Suprapubic skin (tissue), 4 donors: ENCODE measurements around the genes ESRRA, SNX15 and SAC3D1.

DNA sequence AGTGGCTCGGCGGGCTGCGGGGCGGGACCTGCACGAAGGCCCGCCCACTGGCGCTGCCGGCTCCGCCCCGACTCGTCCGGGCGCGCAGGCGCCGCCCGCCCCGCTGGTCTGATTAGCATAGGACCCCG lies 111 bp upstream of the ESRRA start:
- PRO-cap = no peak
- RAMPAGE, long total RNA, 4 experiments = no peak in any of the 4 experiments

GRCh38 chr11:64305477-64305632 lies at the start of gene ESRRA:
Gene ESRRA (plus strand): TSS chr11:64305524.
- PRO-cap = bidirectional peak, plus-strand start at chr11:64305524, minus-strand start at chr11:64305189
- RAMPAGE, long total RNA, 4 experiments = no peak in any of the 4 experiments

GRCh38 chr11:64319251-64319859 lies 1.4 kb downstream of the PRDX5 start:
- PRO-cap = no peak
- RAMPAGE, long total RNA, 4 experiments = start-site peak on the plus strand in 1 of 4 experiments, at chr11:64319501-64319888 at its widest, 75 reads per replicate

- PRO-cap = no peak
- RAMPAGE, long total RNA, 4 experiments = no peak in any of the 4 experiments
Measured at GRCh38 chr11:64321330-64322127, 3.6 kb downstream of the PRDX5 start.

- PRO-cap = no peak
- RAMPAGE, long total RNA, 4 experiments = no peak in any of the 4 experiments
Measured at GRCh38 chr11:64356957-64357508, 1.9 kb upstream of the RPS6KA4 start.

DNA sequence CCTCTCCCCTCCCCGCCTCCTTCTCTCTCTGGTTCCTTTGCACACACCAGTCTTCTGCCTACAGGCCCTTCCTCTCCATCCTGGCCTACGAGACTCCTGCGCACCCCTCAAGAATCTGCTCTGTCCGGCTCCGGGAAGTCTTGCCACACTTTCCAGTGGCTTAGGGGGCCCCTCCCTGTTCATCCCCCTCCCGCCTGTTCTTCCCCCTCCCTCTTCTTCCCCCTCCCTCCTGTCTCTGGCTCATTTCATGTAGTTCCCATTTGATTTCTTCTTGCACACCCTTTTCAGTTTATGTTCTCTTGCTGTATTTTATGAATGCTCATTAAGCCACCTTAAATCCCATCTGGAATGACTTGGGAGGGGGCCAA lies 50.8 kb downstream of the RPS6KA4 start:
- PRO-cap = no peak
- RAMPAGE, long total RNA, 4 experiments = no peak in any of the 4 experiments

- PRO-cap = no peak
- RAMPAGE, long total RNA, 4 experiments = no peak in any of the 4 experiments
Measured at GRCh38 chr11:64447739-64448717, 89.1 kb downstream of the RPS6KA4 start.

DNA sequence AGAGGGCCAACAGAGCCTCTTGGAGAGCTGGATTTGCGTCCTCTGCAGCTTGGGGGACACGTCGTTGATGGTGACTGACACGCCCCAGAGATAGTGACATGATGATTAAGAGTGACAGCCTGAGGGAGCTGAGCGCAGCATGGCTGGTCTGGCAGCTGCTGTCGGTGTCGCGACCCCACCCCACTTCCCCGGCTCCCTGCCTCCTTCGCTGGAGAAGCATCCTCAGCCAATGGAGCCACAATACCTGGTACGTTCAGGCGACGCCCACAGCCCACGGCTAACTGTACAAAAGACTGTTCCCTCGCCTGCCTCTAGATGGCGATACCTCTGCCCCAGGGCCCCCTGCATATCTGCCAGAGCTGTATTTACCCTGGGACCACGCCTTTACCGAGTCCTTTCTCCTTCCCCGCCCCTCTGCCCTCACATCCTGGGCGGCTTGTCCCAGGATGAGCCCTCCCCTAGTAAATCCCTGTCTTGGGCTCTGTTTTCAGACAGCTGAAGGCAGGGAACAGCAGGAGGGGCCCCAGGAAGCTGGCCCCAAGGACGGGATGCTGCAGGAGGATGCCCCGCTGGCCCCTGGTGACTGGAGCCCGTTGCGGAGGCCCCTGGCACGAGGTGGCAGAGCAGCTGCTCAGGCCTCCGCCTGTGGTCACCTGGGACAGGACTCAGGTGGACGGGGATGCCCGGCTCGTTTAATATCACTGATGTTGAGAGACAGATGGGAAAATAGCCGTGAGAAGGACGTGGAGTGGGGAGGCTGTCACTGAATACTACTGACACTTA lies 90.6 kb downstream of the RPS6KA4 start:
- PRO-cap = no peak
- RAMPAGE, long total RNA, 4 experiments = no peak in any of the 4 experiments

DNA sequence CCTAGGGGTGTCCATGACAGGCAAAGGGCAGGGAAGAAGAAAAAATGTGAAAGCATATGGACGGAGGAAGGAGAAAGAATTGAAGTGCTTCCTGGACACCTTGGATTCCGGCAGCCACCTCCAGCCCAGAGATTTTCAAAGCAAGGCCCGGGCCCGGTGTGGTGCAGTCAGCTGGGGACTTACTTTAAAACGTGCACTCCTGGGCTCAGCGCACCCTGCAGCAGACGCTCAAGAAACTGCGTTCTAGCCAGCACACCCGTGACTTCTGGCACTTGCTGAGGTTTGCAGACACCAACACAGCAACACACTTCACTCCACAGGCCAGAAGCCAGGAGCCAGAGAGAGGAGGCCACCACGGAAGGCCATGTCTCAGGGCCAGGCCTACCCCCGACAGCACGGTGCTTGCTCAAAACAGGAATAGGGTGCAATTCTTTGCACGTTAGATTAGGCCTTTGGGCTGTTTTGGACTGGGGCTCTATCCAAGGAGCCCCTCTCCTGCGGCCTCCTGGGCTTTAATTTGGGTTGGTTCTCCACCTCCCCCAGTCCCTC lies 1.9 kb upstream of the SLC22A11 start:
- PRO-cap = no peak
- RAMPAGE, long total RNA, 4 experiments = no peak in any of the 4 experiments

- PRO-cap = no peak
- RAMPAGE, long total RNA, 4 experiments = no peak in any of the 4 experiments
Measured at GRCh38 chr11:64609148-64609819, 18.3 kb downstream of the SLC22A12 start.

DNA sequence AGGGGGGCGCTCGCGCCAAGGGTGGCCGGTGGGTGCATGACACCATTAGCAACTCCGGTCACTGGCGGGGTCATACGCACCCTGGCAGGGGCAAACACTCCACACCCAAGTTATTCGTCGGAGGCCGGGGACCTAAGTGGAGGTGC lies 332 bp downstream of the RASGRP2 start:
- PRO-cap = unidirectional peak, plus-strand start at position 115 of the sequence
- RAMPAGE, long total RNA, 4 experiments = no peak in any of the 4 experiments

- PRO-cap = no peak
- RAMPAGE, long total RNA, 4 experiments = no peak in any of the 4 experiments
Measured at GRCh38 chr11:64773954-64774336, 4.4 kb downstream of the SF1 start.

DNA sequence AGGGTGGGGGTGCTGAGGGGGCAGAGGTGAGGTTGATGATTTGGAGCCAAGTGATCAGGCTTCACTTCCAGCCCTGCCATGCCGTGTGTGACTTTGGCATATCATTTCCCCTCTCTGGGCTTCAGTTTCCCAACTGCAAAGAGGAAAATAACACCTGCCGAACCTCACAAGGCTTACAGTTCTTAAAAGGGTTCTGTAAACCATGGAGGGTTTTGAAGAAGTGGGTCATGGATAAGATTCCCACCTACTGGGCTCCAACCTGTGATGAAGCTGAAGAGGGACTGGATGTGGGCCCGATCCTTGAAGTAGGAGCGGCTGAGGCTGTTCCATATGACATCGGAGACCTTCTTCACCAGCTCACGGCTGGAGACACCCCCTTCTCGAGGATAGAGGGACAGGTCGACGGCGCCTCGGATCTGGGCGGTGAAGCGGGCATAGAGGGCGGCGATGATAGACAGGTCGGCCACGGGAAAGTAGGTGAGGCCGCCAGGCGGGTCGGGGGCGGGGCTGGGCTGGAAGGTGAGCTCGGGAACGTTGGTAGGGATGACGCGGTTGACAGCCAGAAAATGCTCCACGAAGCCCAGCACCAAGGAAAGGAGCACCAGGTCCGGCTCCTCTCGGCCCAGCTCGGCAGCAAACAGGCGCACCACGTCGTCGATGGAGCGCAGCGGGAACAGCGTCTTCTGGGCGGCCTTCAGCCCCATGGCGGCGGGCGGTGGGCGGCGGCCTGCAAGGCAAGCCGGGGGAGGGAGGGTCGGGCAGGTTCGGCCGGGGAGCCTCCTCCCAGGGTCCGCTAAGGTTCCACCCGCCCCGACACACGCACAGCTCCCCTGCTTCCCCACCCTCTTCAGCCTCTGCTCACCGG lies 713 bp downstream of the MEN1 start:
- PRO-cap = unidirectional peak, plus-strand start at position 574 of the sequence
- RAMPAGE, long total RNA, 4 experiments = no peak in any of the 4 experiments

- PRO-cap = no peak
- RAMPAGE, long total RNA, 4 experiments = no peak in any of the 4 experiments
Measured at GRCh38 chr11:64865572-64866122, 12.8 kb downstream of the EHD1 start.

DNA sequence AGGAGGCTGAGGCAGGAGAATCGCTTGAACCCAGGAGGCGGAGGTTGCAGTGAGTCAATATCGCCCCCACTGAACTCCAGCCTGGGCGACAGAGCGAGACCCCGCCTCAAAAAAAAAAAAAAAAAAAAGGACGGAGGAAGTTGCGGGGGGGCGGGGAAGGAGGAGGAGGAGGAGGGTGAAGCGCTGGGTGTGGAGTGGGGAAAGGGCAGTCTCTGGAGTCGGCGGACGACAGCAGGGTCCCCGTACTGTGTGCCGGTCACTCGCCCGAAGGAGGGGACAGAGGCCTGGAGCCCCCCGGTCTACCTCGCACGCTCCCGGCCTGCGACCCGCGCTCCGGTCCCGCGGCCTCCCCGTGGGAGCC lies 608 bp downstream of the MAJIN start:
- PRO-cap = no peak
- RAMPAGE, long total RNA, 4 experiments = no peak in any of the 4 experiments

- PRO-cap = bidirectional peak, plus-strand start at chr11:65027477, minus-strand start at chr11:65027313; unidirectional peak, plus-strand start at chr11:65027855
- RAMPAGE, long total RNA, 4 experiments = start-site peak on the plus strand in 4 of 4 experiments, at chr11:65027447-65027530 at its widest, 52 to 168 reads per replicate
Measured at GRCh38 chr11:65027000-65027966, at the start of gene SNX15. Gene SNX15 (plus strand): TSS chr11:65027439.

DNA sequence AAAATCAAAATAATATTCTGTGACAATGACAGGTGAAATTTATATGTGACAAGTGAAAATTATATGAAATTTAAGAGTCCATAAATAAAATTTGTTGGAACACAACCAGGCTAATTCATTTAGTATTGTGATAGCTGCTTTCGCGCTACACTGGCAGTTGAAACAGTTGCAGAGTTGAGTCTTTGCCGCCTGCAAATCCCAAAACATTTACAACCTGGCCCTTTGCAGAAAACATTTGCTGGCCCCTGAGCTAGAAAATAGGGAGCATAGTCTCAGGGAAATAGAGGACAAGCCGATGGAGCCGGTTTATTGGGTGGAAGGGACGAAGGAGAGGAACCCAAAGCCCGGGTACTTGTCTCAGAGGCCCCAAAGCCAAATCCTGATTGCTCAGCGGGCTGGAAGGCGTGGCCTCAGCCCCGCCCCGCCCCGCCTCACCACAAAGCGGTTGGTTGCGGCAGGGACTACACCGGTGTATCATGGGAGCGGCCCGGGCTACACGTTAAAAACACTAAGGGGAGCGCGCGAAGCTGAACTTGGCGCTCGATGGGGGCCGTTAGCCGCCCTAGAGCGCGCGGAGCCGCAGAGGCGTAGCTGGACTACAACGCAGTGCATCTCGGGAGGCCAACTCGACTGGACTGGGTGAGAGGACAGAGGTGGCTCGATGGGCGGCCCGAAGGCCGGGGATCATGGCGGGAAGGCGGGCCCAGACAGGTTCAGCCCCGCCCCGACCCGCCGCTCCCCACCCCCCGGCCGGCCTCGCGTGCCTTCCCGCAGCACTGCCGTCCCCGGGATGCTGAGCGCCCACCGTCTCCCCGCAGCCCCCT lies at the start of gene SAC3D1:
Gene SAC3D1, plus strand, starts transcription at position 743 of the 824 bp plus-strand sequence.
- PRO-cap = bidirectional peak, plus-strand start at position 437 of the sequence, minus-strand start at position 377 of the sequence
- RAMPAGE, long total RNA, 4 experiments = no peak in any of the 4 experiments

DNA sequence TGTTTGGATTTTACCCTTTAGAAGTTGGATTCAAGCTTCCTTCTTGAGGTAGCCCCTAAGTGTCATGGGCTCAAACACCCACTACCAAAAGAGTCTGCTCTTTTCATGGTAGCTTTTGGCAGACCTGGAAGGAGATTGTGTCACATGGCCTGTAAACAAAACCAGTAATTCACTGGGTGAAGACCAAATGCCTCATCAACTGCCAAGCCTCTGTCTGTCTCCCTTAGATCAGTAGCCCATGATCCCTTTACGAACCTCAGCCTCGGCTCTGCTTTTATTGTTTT lies 6.4 kb downstream of the VPS51 start:
- PRO-cap = no peak
- RAMPAGE, long total RNA, 4 experiments = no peak in any of the 4 experiments

GRCh38 chr11:65165720-65166330 lies 4.2 kb upstream of the SPDYC start:
- PRO-cap = no peak
- RAMPAGE, long total RNA, 4 experiments = no peak in any of the 4 experiments

DNA sequence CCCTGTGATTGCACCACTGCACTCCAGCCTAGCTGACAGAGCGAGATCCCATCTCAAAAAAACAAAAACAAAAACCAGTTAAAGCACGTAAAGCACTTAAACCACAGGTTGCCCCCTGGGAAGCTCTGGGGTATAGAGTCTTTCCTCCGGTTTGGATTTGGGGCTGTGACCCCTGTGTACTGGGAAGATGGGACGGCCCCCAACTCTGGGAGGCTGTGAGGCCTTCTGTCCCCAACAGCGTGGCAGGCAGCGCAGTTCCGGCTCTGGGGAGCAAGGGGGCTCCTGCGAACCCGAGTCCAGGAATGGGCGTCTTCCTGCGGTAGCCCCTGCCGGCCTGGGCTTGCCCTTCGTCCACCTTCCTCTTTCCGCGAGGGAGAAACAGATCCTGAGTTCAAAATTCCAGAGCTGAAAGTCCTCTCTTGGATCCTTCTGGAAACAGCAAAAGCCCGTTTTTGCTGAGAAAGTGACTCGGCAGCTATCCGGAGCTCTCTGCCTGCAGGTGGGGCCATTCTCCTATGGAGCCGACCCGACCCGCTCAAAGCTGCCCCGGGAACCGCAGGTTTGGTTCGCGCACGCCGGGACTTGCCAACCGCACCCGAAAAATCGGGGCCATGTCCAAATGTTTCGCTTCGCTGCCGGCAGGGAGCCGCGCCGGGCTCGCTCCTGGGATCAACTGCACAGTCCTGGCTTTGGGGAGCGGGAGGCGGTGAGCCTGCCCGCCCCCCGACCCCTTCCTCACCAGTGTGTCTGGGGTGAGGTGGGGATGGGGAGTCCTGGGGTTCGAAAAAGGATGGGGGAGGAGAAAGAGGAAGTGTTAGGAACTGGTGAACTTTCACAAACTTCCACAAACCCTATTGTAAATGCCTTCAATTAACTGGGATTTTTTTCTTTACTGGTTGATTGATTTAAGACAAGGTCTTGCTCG lies 36.2 kb upstream of the POLA2 start:
- PRO-cap = no peak
- RAMPAGE, long total RNA, 4 experiments = start-site peak on the plus strand in 1 of 4 experiments, centred at position 462 of the sequence, 5 reads per replicate